ENCODE measurements around a stretch of chr3.

DNA sequence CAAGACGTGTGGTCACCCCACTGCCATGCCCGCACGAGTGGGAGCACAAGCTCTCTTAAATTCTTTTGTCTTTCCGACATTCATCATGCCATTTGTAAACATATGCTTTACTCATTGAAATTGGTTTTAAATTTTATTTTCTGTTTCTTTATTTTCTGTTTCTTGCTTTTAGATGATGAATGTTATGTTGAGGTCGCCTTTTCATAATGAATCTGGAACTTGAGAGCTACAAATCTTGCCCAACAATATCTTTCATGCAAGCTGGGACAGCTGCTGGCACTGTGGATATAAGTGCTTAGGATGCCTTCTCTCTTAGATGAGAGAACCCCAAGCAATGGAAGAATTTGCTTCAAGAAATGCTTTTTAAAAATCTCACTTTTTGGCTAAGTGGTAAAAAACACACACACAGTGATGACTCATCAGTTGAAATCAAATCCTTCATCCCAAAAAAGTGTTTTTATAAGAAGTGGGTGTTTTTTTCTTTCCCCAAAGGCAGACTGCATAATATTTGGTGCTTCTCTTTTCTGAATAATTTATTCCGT is 38.5 kb upstream of the GALNT15 start:
- PRO-cap, 2 experiments = no peak in any of the 2 experiments
- RAMPAGE, long total RNA, 5 experiments = no peak in any of the 5 experiments

DNA sequence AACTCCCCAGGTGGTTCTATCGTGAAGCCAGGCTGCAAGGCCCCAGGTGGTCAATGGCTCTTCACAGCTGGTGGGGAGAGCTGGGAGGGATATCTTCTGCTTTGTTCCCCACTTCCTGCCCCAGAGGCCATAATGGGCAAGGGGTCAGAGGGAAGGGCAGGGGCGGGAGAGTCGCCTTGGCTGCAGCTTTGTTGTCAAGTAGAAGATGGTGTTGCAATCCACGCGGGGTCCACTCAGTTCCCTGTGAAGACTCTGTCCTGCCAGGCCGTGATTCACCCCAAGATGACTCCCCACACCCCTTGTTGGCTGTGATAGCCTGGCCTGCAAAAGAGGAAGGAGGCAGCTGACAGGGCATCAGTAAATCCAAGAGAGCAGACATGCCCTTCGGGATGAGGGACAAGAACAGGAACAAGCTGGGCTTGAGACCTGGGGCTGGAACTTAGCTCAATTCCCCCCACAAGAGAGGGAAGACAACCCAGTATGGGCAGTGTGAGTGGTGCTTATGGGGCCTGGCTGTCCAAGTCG is 6.9 kb downstream of the GALNT15 start:
- PRO-cap, 2 experiments = peak in 1 of 2 experiments; most common plus-strand start position 354 of the sequence (in 1)
- RAMPAGE, long total RNA, 5 experiments = no peak in any of the 5 experiments

DNA sequence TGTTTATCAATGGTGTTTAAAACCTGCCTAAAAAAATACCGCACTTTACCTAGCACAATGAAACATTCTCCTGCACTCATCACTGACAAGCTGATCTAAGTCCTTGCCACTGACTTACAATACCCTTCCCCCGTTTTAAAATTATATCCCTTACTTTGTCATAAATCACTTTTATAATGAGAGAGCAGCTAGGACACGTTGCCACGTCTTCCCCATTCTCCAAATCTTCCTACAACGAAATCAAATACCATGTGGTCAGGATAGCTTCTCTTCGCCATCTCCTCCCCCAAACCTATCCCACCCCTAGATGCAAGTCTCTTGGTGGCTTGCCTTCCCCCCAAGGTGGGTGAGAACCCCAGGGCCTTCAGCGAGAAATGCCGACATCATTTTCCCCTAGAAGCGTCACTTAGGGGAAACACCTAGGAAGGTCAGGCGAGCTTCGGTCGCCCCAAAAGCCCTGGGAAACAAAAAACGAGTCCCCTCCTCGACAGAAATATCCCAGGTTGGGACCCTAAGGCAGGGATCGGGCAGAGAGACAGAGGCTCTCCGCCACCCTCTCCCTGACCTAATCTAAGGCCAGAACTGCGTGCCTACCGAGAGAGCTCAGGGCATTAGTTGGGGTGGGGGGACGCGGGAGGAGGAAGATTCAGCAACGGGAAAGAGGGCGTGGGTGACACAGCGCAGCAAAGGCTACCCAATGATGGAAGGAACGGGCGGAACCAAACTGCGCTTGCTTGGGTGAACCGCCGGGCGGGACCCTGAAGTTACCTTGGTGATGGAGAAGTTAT is 548 bp downstream of the DPH3 start:
- PRO-cap, 2 experiments = no peak in any of the 2 experiments
- RAMPAGE, long total RNA, 5 experiments = no peak in any of the 5 experiments

- PRO-cap, 2 experiments = no peak in any of the 2 experiments
- RAMPAGE, long total RNA, 5 experiments = no peak in any of the 5 experiments
These were observed 35.9 kb downstream of the OXNAD1 start for GRCh38 chr3:16300861-16301432.

DNA sequence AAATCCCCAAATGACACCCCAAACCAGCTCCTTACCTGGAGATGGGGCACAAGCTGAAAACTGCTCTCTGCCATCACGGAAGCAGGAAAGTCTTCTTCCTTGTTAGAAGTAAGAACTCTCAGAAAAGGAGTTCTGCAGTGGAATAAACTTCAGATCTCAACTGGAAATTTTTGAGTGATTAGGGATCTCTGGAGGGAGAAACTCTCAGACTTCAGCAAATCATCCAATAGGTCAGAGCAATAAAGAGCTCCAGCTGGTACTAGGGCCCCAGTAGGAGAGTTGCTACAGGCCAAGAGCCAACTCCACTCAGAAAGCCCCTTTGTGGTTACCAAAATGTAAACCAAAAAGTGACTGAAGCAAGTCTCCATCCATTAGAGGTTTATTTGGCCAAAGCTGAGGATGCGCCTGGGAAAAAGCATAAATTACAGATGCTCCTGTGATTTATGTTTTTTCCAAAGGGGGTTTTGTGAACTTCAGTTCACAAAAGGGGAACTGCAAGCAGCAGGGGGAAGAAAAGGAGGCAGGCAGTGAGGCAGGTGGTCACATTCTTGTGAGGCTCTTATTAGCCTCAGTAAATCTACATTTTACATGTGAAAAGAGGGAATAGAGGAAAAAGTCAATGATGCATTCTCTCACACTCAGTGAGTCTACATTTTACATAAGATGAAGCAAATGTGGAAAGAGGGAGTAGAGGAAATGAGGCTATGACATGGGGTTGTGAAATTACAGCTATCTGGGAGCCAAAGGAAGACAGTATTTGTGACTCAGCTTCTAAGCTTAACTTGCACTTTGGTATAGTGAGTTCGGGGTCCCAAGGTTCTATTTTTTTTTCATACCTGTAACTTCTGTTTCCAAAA is 92.3 kb upstream of the DAZL start:
- PRO-cap, 2 experiments = no peak in any of the 2 experiments
- RAMPAGE, long total RNA, 5 experiments = no peak in any of the 5 experiments

DNA sequence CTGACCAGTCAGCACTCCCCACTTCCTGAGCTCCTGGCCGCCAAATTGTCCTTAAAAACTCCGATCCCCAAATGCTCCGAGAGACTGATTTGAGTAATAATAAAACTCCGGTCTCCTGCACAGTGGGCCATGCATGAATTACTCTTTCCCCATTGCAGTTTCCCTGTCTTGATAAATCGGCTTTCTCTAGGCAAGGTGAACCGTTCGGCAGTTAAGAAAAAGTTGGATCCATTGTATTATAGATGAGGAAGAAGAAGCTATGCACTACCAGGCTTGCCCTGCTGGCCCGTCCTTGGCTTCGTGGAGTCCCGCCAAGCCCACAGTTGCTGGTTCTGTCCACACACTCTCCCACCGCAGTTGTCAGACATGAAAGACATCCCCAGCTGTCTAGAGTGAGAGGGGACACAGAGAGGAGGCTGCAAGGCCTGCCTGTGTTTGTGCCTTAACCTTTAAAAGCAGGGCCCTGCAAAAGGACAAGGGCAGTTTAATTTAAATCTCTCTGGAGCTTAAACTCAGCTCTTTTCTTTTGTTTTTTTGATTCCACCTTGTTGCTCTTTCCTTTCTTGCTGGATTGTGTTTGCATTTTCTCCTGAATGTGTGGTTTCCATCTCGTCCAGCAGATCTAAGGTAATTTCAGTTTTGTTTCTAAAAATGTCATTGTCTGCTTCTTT is 47.2 kb upstream of the PLCL2 start:
- PRO-cap, 2 experiments = no peak in any of the 2 experiments
- RAMPAGE, long total RNA, 5 experiments = no peak in any of the 5 experiments

DNA sequence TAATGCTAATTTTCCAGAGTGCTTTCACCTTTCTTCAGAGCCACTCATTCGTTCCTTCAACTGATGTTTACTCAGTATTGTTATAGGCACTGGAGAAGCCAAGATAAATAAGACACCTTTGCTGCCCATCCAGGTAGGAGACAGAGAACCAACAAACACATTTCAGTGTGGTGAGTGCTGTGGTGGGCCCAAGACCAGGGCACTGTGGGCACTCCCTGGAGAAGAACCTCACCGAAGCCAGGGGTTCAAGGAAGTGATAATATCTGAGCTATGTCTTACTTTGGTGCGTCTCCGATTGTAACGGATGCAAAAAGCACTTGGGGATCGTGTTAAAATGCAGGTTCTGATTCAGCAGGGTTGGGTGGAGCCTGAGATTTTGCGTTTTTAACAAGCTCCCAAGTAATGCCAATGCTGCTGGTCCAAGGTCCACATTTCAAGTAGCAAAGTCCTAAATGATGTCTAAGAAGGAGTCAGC is 41.9 kb upstream of the PLCL2 start:
- PRO-cap, 2 experiments = no peak in any of the 2 experiments
- RAMPAGE, long total RNA, 5 experiments = no peak in any of the 5 experiments

- PRO-cap, 2 experiments = no peak in any of the 2 experiments
- RAMPAGE, long total RNA, 5 experiments = no peak in any of the 5 experiments
These were observed 990 bp downstream of the PLCL2 start for GRCh38 chr3:16885769-16886120.

- PRO-cap, 2 experiments = no peak in any of the 2 experiments
- RAMPAGE, long total RNA, 5 experiments = no peak in any of the 5 experiments
These were observed 192.9 kb downstream of the PLCL2 start for GRCh38 chr3:17077571-17078113.

GRCh38 chr3:17699748-17700499 is 42.5 kb downstream of the TBC1D5 start:
- PRO-cap, 2 experiments = no peak in any of the 2 experiments
- RAMPAGE, long total RNA, 5 experiments = no peak in any of the 5 experiments

- PRO-cap, 2 experiments = peak in 1 of 2 experiments; most common plus-strand start chr3:17740887 (in 1); most common minus-strand start chr3:17740751 (in 1)
- RAMPAGE, long total RNA, 5 experiments = no peak in any of the 5 experiments
These were observed 1.7 kb downstream of the TBC1D5 start for GRCh38 chr3:17740607-17741277.

- PRO-cap, 2 experiments = no peak in any of the 2 experiments
- RAMPAGE, long total RNA, 5 experiments = no peak in any of the 5 experiments
These were observed 58.7 kb downstream of the SATB1 start for GRCh38 chr3:18366254-18366988.

- PRO-cap, 2 experiments = no peak in any of the 2 experiments
- RAMPAGE, long total RNA, 5 experiments = no peak in any of the 5 experiments
These were observed 22.6 kb downstream of the SATB1 start for GRCh38 chr3:18402369-18403037.

DNA sequence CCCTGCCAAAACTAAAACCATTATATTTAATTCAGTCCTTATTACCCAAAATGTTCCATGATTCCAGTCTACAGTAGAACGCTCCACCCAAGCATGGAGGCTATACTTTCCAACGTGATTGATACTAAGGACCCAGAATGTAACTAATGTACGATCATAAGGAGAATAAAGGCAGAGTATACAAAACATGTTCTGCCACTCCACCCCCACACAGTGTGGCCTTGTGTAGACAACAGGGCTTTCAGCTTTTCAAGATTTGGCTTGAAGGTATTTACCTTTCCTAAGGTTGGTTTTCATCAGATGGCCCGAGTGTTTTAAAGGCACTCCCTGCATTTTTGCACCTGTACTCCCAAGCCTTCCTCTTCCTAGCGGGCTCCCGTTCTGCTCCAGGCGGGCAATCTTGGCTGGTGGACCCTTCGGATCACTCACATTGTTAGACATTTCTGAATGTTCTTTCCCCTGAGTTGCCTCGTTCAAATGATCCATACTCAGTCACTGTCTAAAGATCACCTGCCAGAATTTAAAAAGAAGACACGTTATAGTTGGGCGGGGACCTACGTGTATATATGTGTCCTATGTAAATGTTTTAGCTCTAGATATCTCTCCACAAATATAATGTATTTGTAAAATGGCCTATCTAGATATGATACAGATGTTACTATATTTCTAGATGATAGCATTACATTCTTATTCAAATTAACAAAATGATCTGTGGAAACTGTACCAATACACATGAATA is 4.5 kb downstream of the SATB1 start:
- PRO-cap, 2 experiments = no peak in any of the 2 experiments
- RAMPAGE, long total RNA, 5 experiments = no peak in any of the 5 experiments

DNA sequence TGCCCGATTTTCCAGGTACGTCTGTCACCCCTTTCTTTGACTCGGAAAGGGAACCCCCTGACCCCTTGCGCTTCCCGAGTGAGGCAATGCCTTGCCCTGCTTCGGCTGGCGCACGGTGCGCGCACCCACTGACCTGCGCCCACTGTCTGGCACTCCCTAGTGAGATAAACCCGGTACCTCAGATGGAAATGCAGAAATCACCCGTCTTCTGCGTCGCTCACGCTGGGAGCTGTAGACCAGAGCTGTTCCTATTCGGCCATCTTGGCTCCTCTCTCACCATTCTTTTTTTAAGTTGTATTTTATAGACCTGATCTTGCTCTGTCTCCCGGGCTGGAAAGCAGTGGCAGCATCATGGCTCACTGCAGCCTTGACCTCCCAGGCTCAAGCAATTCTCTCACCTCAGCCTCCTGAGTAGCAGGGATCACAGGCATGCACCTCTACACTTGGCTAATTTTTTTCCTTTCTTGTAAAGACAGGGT is 184.7 kb upstream of the KCNH8 start:
- PRO-cap, 2 experiments = no peak in any of the 2 experiments
- RAMPAGE, long total RNA, 5 experiments = no peak in any of the 5 experiments

DNA sequence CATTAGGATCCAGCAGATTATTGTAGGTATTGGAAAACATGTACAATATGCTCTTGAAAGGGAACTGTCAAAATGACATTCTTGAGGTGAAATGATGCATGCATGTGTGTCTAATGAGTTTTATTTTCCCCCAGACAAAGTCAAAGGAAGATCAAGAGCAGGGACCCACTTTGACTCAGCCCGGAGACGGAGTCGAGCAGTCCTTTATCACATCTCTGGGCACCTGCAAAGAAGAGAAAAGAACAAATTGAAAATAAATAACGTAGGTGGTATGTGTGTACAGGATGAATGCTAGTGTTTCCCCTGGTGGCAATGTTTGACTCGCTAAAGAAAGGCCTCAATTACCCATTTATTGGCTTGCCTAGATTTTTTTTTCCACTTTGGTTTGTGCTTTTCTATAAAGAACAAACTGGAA is 194.2 kb downstream of the KCNH8 start:
- PRO-cap, 2 experiments = no peak in any of the 2 experiments
- RAMPAGE, long total RNA, 5 experiments = no peak in any of the 5 experiments

GRCh38 chr3:19432624-19433107 is 284.4 kb downstream of the KCNH8 start:
- PRO-cap, 2 experiments = no peak in any of the 2 experiments
- RAMPAGE, long total RNA, 5 experiments = no peak in any of the 5 experiments

DNA sequence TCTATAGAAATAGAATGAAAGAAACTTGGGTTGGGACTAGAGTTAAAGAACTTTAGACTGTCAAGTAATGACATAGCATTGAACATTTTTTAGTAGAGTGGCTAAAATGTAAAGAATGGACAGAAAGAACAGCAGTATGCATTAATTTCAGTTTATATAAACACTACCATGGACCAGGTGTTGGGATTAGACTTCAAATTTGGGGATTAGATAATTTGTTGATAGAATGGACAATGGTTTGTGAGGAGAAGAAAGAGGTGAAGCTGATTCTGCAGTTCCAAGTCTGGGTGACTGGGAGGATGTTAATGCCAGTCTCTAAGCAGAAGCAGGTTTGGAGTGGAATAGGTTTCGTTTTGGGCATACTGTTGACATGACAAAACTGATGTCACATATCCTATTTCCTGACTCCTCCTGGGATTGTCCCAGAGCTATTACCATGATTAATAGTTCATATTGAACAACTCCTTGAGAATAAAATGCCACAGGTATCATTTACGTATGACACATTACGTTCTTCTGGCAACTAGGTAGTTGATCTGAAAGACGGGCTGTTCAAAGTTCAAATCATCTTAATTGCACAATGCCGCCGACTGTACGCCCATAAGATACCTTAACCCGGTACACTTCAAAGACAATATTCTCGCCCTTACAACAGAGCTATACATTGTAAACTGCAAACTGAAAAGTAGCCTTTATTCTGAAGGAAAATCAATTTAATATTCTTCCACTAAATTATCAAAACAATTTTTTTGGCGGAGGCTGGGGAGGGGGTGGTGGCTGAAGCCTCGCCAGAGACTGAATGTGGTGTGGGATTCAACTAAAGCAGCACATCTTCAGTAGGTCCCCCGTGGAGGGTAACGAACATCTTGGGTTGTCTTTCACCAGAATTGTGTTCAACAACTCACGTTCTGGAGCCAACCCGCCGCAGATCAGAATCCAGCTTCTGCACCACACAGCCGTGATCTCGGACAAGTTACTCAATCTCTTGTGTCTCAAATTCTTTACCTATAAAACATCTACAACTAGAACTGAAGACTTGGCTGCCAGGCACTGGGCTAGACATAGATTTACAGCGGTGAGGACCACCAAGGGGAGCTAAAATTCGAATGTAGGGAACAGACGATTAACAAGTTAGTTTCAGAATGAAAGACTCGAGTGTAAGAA is 1.3 kb upstream of the RAB5A start:
- PRO-cap, 2 experiments = no peak in any of the 2 experiments
- RAMPAGE, long total RNA, 5 experiments = no peak in any of the 5 experiments

DNA sequence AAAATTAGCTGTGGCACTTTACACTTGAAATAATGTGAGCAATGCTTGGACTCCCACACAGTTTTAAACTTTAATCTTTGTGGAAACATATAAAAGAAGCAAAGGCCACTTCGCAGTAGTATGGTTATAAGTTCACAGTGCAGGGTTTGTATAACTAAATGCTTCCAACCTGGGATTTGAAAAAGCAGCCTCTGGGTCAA is 46.9 kb upstream of the SGO1 start:
- PRO-cap, 2 experiments = no peak in any of the 2 experiments
- RAMPAGE, long total RNA, 5 experiments = no peak in any of the 5 experiments

DNA sequence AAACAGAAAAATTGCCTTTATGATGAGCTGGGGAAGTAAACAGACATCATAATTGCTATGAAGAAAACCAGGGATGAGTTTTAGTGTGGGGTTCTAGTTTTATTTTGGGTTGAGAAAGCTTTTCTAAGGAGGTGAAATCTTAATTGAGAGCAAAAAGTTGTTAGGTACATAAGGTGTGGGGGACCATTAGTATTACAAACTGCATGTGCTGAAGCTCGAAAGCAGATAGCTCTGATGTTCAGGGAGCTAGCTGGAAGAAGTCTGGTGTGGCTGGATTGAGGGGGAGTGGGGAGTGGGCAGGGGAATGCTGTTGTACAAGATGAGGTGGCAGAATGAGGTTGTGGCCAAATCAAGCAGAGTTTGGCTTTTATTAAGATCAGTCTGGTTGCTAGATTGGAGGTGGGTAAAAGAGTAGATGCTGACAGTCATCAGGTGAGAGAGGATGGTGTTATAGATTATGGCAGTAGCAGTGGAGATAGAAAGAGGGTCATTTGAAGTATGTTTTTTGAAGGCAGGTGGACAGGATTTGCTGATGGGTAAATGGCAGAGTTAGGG is 32.1 kb downstream of the UBE2E2 start:
- PRO-cap, 2 experiments = no peak in any of the 2 experiments
- RAMPAGE, long total RNA, 5 experiments = no peak in any of the 5 experiments